ENCODE measurements around a stretch of chr18.

- PRO-cap = no peak
Measured at GRCh38 chr18:6682781-6683715, 46.5 kb upstream of the ARHGAP28 start.

GRCh38 chr18:7084700-7085302, 32.8 kb downstream of the LAMA1 start:
- PRO-cap = no peak

DNA sequence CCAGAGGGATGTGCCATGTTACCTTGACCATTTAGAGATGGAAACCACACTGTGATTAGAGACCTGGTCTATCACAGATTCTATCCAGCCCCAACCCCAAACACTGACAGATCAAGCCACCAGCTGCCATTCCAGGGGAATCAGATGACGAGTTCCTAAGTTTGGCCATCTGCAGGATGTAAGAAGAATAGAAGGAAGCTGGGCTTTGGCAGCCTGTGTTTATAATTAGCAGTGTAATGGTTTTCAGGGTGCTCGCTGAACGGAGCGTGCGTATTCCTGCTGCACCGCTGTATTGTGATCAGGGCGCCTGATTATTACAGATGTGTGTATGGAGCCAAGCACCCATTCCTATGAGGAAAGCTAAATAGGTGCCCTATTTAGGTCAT, 138.1 kb downstream of the LRRC30 start:
- PRO-cap = no peak

GRCh38 chr18:7561928-7562505, 5.1 kb upstream of the PTPRM start:
- PRO-cap = no peak

DNA sequence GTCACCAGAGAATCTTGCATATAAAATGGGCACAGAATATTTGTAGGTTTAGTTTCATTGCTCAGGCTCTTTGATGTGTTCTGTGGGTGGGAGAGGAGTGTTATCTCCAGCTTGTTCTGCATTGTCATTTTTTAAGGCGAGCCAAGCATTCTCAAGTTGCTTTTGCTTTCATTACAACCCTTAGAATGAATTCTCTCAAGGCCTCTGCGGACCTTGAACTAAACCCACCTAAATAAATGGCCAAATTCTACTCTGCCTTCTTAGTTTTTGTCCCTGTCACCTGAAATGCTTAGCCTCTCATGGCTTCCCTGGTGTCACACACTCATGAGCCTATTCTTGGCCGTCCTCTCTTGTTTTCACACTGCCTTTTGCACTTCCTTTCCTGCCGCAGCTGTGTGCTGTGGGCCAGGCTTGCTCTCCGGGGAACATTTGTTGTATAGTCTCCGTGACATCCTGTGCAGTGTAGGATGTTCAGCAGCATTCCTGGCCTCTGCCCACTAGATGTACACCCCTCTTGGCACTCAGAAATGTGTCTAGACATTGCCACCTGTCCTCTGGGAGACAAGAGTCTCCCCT, 255.5 kb downstream of the PTPRM start:
- PRO-cap = no peak

DNA sequence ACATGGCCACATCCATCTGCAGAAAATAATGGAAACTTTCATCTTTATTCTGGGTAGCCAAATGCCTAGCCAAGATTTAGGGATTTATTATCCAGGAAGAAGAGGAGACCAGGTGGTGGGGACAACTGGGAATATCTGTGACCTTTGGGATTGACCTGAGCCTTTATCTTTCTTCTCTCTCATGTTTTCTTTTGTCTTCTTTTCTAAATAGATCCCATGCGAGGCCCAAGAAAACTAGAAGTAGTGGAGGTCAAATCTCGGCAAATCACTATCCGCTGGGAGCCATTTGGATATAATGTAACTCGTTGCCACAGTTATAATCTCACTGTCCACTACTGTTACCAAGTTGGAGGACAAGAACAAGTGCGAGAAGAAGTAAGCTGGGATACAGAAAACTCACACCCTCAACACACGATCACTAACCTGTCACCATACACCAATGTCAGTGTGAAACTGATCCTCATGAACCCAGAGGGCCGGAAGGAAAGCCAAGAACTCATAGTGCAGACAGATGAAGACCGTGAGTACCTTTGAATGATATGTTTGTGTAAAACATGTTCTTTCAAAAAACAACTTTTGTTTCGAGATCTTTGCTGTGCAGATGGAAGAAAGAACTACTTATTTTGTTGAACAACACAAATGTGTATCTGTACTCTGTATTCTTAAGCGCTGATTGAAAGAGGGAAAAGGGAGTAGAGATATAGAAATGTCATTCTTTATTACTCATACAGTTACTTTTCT, 502.5 kb downstream of the PTPRM start:
- PRO-cap = no peak

- PRO-cap = no peak
Measured at GRCh38 chr18:8378972-8379549, 230.2 kb upstream of the RAB12 start.

- PRO-cap = no peak
Measured at GRCh38 chr18:8610980-8611908, 2.0 kb downstream of the RAB12 start.

- PRO-cap = no peak
Measured at GRCh38 chr18:8613559-8614157, 4.4 kb downstream of the RAB12 start.

DNA sequence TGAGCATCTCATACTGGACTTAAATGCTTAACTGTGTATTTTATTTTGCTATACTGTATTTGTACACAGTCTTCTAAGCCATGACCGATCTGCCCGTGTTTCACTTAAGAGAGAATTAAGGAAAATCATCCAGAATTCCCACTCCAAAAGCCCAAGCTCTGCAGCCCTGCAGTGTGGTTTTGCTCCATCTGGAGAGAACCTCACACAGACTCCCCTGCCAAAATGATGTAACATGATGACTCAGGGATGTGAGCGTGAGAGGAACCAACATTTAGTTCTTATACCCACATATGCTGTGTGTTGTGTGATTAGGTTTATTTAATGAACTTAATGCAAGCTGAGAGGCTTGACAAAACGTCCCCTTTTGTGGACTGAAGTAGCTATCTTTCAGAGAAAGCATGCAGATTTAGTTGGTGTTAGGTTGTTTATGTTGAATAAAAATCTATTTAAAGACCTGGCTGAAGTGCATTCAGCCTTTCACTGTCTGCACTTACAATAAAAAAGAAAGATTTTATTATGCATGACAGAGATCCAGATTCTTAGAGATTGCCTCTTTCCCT, 6.2 kb downstream of the RAB12 start:
- PRO-cap = no peak

GRCh38 chr18:8703912-8704257, 1.5 kb upstream of the MTCL1 start:
- PRO-cap = no peak

- PRO-cap = no peak
Measured at GRCh38 chr18:8890945-8891448, 185.6 kb downstream of the MTCL1 start.

GRCh38 chr18:9001192-9001736, 101.2 kb upstream of the NDUFV2 start:
- PRO-cap = unidirectional peak, plus-strand start at chr18:9001468

- PRO-cap = no peak
Measured at GRCh38 chr18:9066664-9067558, 35.6 kb upstream of the NDUFV2 start.

DNA sequence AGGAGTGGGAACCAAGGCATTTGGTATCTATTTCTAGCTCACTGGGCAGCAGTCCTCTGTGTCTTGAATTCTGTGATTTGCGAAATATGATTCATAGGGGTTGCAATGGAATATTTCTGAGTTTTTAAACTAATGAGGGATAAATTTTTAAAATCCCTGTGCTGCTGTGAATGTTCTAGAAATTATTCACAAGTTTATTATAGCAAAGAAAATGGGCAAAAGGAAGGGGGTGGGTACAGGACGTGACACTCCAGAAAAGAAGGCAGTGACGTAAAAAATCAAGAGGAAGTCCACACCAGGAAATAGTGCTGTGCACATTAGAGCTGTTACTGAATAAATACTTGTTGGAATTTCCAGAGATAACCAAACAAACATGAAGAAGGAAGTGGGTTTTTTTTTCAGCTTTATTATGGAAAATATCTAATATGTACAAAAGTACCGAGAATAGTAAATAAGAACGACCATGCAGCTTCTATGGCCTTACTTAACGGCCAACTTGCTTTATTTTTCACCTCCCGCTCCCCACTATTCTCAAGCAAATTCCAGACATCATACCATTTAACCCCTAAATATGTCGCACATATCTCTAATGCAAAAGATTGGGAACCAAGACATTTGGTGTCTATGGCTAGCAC, 757 bp upstream of the NDUFV2 start:
- PRO-cap = unidirectional peak, plus-strand start at position 281 of the sequence

GRCh38 chr18:9110396-9111009, 8.0 kb downstream of the NDUFV2 start:
- PRO-cap = no peak

- PRO-cap = no peak
Measured at GRCh38 chr18:9117165-9117741, 14.8 kb downstream of the NDUFV2 start.

- PRO-cap = no peak
Measured at GRCh38 chr18:9184677-9185439, 48.3 kb downstream of the ANKRD12 start.

DNA sequence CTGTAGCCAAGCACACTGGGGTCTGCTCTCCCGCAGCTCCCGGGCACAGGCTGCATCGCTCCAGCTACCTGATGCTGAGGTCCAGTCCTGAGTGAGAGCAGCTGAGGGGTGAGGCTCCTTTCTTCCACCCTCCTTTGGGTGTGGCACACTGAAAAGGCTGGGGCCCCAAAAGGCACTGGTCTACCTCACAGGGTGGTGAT, 33.8 kb downstream of the PPP4R1 start:
- PRO-cap = no peak

DNA sequence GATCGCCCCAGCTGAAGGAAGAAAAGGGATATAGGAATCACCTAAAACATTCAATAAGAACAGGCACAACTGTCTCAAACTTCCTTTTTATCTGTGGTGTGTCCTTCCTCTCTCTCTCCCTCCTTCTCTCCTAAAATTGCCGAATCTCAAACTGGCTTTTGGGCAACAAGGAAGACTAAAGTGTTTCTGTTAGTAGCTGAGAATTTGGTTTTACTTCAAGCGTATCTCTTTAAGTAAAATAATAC, 23.6 kb upstream of the RAB31 start:
- PRO-cap = no peak